CMK (cell line): Measurements from ENCODE around the genes ARL6 and OR5AC2.

DNA sequence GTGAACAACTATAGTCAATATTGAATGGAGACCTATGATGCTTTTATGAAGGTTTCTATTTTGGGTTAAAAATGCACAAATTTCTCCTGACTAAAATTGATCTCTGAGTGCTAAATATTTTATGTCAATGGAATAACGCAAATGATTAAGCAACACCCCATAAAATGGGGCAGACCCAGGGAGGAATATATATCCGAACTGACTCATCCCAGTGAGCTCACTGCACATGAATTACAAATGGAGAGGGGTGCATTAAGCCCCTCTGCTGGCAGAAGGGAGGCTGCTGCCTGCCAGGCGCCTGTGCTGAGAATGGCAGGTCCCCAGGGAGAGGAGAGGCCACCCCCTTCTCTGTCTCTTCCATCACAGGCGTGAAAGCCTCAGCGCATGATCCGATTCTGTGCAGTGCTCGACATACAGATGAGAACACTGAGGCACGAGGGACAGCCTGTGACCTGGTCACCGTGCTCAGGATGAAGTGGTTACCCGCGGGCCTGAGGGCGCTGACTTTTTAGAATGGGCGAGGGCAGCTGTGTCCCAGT lies 229.9 kb upstream of the FRG2C start:
- RRBS: no CpG with 5 or more reads among the region's 13 CpGs

- RRBS: no CpG with 5 or more reads among the region's 7 CpGs
These were observed 162.1 kb upstream of the FRG2C start for GRCh38 chr3:75502042-75502497.

DNA sequence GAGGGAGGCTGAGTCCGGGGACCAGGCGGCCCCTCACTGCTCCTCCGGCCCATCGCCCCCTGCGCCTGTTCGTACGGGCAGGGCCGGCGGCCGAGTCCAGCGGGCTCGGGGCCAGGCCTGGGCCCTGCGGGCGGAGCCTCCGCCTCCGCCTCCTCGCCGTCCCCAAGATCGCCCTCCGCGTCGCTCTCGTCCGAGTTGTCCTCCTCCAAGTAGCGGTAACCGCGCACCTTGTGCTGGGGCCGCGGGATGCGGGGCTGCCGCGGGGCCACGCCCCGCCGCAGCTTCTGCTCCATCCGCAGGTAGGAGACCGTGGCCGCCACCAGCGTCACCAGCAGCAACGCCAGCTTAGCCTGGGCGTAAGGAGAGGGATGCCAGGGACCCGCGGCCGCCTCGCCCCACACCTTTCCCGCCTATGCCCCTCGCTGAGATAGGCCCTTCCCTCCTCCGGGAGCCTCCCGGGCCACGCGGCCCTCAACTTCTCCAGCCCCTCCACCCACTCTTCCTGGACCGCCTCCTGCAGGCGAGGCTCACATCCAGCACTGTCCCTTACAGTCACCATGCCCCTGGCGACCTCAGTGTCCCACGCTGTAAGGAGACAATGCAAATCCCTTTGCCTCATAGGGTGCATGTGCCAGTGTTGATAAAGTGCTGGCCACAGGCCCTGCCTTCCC lies 44.5 kb upstream of the FRG2C start:
- RRBS: no CpG with 5 or more reads among the region's 55 CpGs

DNA sequence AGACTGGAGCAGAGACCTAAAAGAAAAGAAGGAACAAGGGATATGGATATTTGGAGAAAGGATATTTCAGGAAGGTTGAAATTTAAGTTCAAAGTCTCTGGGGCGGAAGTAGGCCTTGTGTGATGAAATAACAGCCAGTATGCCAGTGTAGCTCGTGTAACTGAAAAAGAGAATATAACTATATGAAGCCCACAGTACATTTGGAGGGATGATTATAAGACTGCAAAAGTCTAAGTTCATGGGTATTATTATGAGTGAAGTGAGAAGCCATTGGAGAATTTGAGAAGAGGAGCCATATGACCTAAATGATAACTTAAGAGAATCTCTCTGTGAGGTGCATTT lies 766.6 kb downstream of the GBE1 start:
- RRBS: no CpG with 5 or more reads among the region's 2 CpGs

- RRBS: no CpG with 5 or more reads among the region's 7 CpGs
These were observed 34.7 kb downstream of the GBE1 start for GRCh38 chr3:81726674-81727252.

- RRBS: no CpG with 5 or more reads among the region's 2 CpGs
These were observed 28.6 kb upstream of the GBE1 start for GRCh38 chr3:81790074-81790337.

DNA sequence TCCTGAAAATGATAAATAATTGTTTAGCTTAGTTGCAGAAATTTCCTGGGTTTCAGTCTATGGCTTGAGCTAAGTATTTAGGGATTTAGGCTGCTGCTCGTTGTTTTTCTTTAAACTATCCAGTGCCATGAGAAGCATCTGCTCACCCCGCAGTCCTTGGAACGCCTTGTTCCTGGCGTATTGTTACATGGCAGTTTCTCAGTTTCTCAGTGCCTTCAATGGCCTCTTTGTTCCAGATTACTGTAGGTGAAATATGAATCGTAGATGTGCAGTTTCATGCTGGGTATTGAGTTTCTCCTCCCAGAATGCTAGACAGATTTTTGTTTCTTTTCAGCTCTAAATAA lies 269.5 kb upstream of the GBE1 start:
- RRBS: no CpG with 5 or more reads among the region's 5 CpGs

DNA sequence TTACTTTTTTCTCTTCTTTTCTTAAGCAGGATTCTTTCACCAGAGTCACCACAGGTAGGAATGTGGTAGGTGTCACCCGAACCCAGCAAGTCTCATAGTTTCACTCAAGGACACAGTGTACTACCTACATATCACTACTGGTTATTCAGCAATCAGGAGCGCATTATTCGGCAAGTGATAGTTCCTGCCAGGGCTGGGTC lies 1271.5 kb upstream of the CADM2 start:
- RRBS: no CpG with 5 or more reads among the region's 3 CpGs

GRCh38 chr3:84304050-84304998 lies 654.5 kb upstream of the CADM2 start:
- RRBS: no CpG with 5 or more reads among the region's 15 CpGs

DNA sequence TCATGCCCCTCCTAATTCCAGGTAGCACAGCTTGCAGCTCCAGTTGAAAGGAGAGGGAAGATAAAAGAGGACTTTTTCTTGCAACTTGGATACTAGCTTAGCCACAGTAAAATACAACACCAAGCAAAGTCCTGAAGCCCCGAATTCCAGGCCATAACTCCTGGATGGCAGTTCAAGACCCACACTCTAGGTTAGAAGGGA lies 332.7 kb upstream of the EPHA3 start:
- RRBS: no CpG with 5 or more reads among the region's 1 CpG

GRCh38 chr3:93939233-93940196 lies 34.2 kb downstream of the PROS1 start:
- RRBS: no CpG with 5 or more reads among the region's 17 CpGs

DNA sequence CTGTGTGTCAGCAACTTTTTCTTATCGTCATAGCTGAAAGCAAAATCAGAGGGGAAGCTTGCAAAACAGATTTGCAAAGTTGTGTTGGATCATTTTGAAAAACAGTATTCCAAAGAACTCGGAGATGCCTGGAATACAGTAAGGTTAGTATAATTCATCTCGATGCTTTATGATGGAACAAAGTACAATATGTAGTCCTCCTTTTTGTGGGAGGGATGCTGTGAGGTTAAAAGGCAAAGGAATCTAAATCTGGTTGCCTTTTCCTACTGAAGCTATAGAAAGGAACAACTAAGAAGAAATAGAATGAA lies 1.5 kb downstream of the NSUN3 start:
- RRBS: no CpG with 5 or more reads among the region's 3 CpGs

DNA sequence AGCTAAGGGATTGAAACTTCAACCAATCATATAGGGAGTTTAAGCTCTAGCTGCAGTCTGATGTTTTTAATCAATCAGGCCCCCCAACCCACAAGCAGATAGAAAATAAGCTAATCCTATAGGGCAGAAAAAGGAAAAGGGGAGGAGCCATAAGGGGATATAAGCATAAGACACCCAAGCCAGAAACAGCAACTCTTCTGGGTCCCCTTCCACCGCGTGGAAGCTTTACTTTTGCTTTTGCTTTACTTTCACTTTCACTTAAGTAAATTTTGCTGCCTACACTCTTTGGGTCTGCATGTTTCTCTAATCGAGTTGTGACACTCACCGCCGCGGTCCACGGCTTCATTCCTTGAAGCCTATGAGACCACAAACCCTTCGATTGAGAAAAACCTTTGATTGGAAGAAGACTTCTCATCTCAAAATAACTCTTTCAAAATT lies 1108.4 kb upstream of the EPHA6 start:
- RRBS: no CpG with 5 or more reads among the region's 8 CpGs

DNA sequence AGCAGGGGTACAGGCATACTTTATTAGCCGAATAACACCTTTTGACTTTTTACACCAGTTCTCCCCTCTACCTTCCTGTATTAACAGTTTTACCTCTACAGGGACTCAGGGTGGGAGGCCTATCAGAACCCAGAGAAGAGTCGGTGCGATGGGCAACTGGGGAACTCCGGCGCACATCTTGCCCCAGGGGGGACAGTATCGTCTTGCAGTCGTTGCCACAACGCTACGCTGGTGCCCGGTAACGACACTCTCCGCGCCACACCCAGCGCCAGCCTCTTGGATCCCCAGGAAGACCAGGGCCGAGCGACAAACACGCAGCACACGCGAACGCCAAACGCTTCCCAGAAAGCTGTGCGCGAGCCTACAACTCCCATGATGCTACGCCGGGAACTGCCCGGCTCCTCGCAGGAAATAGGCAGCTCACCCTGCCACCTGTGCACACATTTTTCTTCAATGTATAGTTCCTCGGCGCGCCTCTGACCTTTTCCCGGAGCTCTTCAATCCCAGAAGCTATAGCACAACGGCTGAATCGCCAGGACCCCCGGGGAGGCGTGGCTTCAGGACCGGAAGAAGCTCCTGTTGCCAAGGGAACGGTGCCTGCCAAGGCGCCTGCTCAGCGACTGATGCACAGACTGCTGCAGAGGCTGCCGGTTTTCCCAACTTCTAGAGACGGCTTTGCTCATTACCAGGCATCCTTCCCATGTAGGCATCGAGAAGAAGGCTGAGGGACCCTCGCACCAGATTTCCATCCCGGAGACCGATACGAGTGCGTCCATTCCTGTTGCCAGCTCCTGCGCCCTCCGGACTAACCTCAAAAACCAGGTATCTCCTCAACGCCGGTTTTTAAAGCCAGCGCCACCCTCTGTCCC lies at the start of gene ARL6:
TSS of gene ARL6 (plus strand) at position 603 of the 869 bp plus-strand sequence.
- RRBS: 1% methylated on average over 28 of the region's 52 CpGs

DNA sequence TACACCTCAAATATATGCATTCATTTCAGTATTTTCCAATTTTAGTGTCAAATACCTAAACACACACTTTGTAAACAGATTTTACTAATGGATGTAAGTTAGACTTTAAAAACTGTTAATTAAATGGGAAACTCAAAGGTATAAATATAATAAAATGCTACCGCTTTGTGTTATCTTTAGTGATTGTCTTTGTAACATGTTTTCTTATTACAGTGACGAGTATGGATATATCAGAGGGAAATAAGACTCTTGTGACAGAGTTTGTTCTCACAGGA lies at the start of gene OR5AC2:
TSS of gene OR5AC2 (plus strand) at position 222 of the 275 bp plus-strand sequence.
- RRBS: no CpG with 5 or more reads among the region's 2 CpGs

- RRBS: no CpG with 5 or more reads among the region's 2 CpGs
These were observed 88.4 kb upstream of the COL8A1 start for GRCh38 chr3:99550038-99550351.

GRCh38 chr3:99637377-99638181 lies 815 bp upstream of the COL8A1 start:
- RRBS: 71% methylated on average over 4 of the region's 24 CpGs

- RRBS: no CpG with 5 or more reads among the region's 2 CpGs
These were observed 18.0 kb downstream of the COL8A1 start for GRCh38 chr3:99656381-99656864.

DNA sequence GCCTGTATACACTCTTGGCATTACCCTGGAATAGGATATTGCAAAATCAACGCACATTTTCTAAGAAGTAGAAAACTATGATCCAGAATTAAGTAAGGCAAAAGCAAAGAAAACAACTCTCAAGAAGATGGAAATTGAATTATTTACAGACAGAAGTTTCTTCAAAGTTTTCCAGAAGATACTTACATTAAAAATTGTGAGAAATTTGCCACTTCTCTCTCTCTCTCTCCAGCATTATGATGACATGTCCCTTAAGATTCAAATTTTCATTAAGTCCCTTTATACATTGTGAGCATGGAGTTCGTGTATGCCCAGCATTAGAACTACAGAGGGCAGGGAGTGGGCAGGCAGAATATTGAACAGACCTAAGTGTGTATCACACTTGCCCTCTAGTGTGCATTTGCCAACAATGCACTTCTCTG lies 28.5 kb upstream of the CMSS1 start:
- RRBS: no CpG with 5 or more reads among the region's 2 CpGs